Mucosa of descending colon (tissue), 1 donor: ENCODE measurements around a stretch of chr20.

GRCh38 chr20:37397575-37397975, 51.6 kb downstream of the SRC start:
- PRO-cap, result no peak

DNA sequence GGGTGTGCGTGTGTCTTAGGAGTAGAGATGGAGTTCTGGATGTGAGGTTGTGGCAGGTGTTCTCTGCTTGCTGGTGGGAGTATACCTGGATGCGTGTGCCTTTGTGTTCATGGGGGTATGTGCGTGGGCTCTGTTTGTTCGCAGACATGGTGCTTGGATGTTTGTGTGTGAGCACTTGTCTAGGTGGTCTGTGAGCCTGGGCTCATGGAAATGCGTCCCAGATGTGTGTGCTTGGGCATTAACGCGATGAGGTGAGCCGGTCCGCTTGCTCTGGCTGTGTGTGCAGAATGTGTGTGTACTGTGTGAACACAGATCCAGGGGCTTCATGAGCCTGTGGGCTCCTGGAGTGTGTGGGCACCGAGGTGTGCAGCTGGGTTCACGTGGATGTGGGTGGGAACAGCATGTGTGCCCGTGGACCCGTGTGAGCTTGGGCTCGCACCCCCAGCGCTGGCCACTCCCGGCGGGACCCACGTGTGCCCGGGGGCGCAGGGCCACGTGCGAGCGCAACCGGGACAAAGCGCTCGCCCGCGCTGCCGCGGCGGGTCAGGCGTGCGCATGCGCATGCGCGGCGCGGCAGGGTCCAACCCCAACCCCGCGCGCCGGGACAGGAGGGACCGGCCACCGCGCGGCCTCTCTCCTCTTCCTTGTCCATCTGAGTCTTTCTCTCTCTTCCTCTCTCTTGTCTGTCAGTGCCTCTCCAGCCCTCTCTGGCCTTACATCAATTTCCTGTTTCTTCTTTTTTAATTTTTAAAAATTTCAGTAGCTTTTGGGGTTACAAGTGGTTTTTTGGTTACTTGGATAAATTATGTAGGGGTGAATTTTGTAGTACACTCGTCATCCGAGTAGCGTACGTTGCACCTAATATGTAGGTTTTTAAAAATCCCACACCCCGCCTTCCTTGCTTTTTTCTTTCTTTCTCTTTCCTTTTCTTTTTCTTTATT, 60.5 kb downstream of the SRC start:
- PRO-cap, result bidirectional peak, plus-strand start at position 597 of the sequence, minus-strand start at position 547 of the sequence

DNA sequence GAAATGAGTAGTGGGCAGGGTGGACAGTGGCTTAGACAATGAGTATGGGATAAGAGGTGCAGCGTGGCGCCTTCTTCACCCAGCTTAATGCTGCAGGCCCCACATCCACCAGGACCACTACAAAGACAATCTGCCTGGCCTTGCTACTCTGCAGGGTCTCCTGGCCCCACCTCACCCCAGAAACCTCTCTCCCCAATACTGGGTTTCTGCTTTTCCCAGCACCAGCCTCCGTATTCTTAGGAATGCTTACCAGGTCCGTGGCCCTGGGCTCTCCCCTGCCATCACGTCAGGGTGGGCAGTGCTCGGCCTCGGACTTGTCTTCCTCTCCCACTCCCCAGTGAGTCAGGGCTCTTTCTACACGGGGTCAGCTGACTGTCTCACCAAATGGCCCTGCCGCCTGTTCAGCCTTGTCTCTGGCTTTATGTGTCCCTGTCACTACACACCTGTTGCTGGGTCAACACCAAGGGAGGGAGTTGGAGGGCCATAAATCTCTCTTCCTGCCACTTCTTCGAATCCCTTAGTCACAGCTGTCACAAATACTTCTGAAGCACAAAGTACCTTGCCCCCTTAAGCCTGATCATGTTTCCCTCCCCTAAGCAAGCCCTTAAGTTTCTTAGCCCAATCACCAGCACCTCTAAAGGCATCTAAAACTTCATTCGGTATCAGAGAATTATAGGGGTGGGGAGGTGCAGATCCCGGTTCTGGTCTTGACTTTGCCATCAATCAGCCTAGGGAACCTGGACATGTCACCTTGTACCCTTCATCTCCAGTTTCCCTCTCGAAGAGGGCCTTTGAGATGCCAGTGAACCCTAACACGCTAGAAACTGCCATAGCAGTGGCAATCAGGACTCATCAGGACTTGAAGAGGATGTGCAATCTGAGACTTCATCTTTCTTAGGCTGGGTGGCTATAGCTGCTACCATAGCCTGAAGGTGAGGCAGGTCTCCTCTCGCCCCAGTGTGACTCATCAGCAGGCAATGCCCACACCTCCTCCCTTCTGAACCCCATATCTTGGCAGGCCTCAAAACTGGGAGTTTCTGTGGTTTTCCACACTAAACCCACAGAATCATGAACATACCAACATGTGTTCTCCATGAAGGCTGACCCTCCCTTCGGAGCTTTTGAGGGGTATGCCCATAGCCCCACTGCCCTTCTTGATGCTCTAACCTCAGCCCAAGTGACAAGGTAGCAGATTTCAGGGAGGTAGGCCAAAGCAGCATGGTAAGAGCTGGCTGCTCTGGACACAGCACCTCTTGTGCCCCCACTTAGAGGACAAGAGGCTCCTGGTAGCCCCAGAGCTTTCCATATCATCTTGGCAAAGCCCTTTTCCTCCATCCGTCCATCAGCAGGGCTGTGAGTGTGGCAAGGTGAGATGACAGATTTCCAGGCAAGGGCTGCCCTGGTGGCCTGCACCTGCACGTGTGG, 3.0 kb downstream of the BLCAP start:
- PRO-cap, result unidirectional peak, minus-strand start at position 326 of the sequence; unidirectional peak, minus-strand start at position 392 of the sequence

- PRO-cap, result no peak
Measured at GRCh38 chr20:37737681-37738399, 44.0 kb downstream of the CTNNBL1 start.

- PRO-cap, result no peak
Measured at GRCh38 chr20:38069848-38070678, 36.5 kb downstream of the RPRD1B start.

DNA sequence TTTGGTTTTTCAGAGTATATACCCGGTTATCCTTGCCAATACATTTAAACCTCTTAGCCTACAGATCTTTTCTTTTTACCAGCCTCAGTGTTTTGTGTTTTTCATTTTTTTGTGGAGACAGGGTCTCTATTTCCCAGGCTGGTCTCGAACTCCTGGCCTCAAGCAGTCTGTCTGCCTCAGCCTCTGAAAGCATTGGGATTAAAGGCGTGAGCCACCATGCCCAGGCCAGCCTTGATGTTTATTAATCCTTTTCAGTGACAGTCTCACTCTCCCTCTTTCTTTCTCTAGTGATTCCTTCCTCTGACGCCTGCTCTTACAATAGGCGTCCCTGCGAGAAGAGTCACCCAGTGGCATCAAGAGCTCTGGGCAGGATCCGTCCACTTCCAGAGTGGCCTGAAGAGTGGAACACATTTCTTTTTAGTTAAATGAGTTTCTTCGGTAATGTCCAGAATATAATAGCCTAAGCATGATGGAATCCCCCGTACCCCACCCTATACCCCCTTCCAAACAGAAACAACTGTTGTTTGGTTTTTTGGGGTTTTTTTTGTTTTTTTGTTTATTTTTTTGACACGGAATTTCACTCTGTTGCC, 53.0 kb downstream of the RPRD1B start:
- PRO-cap, result no peak

DNA sequence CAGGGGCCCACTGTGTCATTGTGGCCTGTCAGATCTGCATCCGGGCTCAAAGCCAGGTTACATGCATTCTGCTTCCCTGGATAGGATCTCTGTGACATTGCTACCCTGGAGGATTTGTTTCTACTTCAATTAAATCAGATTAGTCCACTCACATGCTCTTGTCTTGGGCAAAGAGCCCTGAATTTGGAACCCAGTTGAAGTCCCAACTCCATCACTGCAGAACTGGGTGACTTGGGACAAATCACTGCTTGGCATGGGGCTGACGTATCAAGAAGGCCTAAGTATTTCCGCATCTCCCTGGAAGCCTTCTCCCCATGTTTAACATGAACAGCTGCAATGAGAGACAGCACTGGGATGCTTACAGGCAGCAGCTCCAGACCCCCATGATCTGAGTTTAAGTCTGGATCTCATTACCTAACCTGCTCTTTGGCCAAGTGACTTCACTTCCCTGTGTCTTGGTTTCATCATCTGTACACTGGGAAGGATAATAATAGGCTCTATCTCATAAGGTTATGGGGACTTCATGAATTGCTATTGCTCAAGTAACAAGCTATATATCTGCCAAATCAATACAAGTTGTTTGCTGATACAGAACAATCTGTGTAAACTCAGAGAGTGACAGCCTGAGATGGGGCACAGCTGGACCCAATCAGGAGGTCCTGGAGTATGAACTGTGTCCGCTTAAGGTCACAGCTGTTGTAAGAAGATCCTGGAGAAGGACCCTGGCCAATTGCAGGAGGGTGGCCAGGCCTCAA, 56.1 kb downstream of the TGM2 start:
- PRO-cap, result no peak

DNA sequence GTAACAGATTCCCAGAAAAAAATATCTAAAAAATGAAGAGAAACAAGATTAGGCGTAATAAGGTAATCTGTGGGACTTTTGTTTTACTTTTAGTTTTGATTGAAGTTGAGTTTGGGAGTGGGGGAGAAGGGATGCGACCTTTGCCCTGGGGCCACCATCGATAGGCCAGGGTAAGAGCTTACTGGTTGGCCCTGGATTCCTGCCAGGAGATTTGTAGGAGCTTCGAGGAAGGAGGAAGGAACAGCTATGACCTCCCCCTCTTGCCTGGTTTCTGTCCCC, 21.4 kb downstream of the TGM2 start:
- PRO-cap, result no peak

DNA sequence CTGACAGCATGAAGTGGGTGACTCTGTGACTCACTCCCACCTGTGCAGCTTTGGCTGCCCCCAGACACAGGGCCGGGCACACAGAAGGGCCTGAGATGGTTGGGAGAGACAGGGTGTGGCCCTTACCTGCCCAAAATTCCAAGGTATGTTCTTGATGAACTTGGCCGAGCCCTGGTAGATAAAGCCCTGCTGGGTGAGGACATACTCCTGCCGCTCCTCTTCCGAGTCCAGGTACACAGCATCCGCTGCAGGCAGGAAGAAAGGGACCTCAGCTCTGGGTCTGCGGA, 14.3 kb downstream of the TGM2 start:
- PRO-cap, result no peak

- PRO-cap, result no peak
Measured at GRCh38 chr20:38155686-38156254, 9.3 kb downstream of the TGM2 start.

DNA sequence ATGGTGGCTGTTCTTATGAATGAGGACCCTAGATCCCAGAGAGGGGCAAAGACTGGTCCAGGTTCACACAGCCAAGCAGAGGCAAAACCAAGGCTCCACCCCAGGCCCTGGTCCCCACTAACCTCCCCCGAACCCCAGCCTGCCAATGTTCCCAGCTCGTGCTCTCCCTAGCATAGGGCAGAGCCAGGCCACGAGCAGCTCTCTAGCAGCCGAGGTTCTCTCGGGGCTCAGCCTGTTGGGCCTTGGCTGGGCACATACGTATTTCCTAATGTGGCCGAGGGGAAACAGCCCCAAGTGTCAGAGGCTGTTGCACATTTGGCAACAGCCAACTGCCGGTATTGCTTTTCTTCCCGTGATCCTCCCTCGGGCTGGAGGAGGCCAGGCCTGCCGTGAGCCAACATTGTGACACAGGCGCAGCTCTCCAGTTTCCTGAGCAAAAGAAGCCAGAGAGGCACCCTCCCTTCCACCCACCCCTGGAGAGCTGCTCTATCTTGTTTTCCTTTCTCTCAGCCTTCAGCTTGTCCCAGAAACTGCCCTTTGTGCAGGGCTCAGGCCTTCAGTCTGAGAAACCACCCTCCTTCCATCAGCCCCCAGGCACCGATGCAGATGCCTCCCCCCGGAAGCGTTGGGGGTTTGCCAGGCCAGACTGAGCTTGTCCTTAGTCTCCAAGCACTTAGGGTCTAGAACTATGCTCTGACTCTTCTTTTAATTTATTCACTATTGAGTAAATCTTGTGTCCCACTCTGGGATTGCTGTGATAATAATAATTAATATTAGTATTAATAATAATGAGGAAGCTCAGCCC, 5.2 kb upstream of the BPI start:
- PRO-cap, result no peak

- PRO-cap, result no peak
Measured at GRCh38 chr20:38317292-38317726, 13.4 kb downstream of the BPI start.

DNA sequence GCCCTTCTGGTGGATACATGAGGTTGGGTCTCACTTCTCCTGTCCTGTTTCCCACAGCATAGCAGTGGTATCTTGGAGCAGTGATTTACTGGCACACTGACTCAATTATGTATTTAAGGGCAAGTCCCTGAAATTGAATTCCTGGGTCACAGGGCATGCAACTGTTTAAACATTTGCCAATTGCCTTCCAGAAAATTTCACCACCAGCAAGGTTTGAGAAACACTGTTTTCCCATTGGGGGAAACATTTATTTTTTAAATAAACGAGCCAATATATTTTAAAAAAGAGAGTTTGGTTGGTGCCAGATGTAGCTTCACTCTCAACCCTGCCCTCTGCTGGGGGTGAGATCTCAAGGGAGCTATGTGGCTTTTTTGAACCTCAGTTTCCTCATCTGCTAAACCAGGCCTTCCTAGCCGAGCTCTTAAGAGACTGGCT, 486 bp upstream of the LBP start:
- PRO-cap, result no peak

DNA sequence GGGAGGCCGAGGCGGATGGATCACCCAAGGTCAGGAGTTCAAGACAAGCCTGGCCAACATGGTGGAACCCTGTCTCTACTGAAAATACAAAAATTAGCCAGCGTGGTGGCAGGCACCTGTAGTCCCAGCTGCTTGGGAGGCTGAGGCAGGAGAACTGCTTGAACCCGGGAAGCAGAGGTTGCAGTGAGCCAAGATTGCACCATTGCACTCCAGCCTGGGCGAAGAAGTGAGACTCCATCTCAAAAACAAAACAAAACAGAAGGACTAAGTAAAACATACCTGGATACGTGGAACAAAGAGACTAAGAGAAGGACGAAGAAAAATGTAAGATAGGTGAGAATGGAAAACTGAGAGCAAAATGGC, 21.6 kb upstream of the ADIG start:
- PRO-cap, result no peak

GRCh38 chr20:38804395-38805331, 834 bp upstream of the PPP1R16B start:
- PRO-cap, result bidirectional peak, plus-strand start at chr20:38805225, minus-strand start at chr20:38804980

DNA sequence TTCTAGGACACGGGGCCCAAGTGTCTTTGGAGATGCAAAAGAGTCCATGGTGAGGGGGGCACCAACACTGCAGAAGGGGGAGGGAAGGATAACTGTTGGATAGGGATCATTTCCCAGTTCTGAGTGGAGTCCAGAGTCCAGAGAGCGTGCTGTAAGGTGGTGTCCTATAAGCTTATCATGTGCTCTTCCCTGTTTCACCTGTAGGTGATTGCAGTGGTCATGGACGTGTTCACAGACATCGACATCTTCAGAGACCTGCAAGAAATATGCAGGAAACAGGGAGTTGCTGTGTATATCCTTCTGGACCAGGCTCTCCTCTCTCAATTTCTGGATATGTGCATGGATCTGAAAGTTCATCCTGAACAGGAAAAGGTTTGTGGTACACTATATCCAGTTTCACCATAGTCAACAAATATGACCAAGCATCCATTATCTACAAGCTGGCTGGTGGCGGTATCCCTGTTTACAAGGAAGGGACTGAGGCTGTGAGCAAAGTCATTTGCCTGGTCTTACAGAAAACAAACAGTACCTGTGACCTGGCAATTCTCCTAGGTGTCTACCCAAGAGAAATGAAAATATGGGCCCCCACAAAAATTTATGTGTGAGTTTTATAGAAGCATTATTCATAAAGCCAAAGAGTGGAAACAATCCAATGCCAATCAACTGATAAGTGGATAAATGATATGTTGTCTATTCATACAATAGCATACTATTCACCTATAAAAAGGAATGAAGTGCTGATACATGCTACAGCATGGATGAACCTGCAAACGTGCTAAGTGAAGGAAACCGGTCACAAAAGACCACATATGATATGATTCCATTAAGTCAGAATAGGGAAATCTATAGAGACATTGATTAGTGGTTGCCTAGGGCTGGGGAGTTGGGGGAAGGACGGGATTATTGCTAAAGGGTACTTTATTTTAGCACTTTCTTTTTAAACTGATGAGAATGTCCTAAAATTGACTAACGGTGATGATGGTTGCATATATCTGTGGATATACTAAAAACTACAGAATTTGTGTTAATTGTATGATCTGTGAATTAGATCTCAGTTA, 15.9 kb downstream of the FAM83D start:
- PRO-cap, result no peak

- PRO-cap, result no peak
Measured at GRCh38 chr20:39338945-39339204, 376.7 kb downstream of the DHX35 start.

DNA sequence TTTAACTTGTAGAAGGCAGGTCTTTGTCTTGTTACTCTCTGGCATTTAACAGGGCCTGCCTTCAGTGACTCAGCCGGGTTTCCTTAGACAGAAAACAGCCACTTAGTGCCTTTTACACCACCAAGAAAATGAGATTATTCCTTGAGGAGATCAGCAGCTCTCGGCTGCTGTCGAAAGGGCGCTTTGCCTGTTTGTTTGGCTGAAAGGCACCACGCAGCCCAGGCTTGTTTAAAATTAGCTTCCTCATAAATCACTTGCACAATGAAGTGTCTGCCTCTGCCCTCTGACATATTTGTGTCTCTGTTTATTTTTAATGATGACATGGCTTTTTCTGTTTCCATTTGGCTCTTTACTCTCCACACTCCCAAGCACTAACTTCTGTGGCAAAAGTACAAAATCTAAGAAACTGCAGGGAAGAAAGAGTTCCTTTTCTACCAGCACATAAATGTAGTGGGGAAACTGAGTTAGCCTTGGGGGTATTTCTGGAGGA, 702.5 kb downstream of the MAFB start:
- PRO-cap, result no peak

DNA sequence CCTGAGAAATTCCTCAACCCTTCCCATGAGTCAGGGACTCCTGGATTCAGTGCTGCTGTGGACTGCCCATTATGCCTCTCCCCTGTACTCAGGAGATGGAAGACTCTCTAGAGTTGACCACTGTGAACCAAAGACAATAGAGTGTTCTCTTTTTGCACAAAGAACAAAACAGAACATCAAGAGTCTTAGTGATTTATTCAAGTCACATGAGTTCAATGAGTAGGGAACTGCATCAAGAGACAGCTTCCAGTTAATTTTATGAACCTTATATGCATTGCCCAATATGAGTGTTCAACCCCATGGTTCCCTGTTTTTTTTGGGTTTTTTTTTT, 224.4 kb downstream of the MAFB start:
- PRO-cap, result no peak

DNA sequence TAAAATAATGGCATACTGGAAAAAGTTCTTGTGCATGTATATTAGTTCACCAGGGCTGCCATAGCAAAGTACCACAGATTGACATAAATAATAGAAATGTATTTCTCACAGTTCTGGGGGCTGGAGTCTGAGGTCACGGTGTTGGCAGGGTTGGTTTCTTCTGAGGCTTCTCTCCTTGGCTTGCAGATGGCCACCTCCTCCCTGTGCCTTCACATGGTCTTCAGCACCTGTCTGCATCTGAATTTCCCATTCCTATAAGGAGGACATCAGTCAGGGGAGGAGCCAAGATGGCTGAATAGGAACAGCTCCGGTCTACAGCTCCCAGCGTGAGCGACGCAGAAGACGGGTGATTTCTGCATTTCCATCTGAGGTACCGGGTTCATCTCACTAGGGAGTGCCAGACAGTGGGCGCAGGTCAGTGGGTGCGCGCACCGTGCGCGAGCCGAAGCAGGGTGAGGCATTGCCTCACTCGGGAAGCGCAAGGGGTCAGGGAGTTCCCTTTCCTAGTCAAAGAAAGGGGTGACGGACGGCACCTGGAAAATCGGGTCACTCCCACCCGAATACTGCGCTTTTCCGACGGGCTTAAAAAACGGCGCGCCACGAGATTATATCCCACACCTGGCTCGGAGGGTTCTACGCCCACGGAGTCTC, 69.9 kb downstream of the MAFB start:
- PRO-cap, result no peak